HL-60 (cell line): ENCODE data around the genes MSI1 and POP5.

GRCh38 chr12:120212151-120212399 lies 11.2 kb upstream of the RPLP0 start:
- RRBS, result no CpG with 5 or more reads among the region's 7 CpGs

DNA sequence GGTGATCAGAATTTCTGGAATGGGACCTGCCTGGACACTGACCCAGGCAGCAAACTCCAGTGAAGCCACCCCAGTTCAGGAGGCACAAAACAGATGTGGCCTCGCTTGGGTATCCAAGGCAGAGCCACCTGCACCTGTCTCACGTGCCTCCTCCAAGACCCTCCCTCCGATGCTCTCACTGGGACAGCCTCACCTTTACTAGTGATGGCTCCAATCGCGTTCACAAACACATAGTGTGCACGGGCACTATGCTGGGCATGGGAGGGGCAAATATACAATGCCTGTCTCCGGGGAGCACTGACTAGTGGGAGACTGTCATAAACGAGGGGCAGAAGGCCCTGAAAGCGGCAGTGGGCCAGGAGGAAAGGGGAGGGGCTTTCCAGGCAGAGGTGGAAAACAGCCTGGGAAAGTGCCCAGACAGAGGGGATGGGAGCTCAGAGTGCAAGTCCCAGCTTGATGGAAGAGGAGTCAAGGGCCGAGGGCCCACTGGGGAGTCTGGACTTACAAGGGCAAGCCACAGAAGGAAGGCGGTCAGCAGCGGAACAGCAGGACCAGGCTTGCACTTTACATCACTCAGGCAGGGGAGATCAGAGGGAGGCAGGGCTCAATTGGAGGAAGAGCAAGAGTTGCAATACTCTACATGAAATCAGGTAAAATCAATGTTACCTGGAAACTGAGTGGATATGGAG lies 24.1 kb downstream of the PXN start:
- RRBS, result no CpG with 5 or more reads among the region's 12 CpGs

DNA sequence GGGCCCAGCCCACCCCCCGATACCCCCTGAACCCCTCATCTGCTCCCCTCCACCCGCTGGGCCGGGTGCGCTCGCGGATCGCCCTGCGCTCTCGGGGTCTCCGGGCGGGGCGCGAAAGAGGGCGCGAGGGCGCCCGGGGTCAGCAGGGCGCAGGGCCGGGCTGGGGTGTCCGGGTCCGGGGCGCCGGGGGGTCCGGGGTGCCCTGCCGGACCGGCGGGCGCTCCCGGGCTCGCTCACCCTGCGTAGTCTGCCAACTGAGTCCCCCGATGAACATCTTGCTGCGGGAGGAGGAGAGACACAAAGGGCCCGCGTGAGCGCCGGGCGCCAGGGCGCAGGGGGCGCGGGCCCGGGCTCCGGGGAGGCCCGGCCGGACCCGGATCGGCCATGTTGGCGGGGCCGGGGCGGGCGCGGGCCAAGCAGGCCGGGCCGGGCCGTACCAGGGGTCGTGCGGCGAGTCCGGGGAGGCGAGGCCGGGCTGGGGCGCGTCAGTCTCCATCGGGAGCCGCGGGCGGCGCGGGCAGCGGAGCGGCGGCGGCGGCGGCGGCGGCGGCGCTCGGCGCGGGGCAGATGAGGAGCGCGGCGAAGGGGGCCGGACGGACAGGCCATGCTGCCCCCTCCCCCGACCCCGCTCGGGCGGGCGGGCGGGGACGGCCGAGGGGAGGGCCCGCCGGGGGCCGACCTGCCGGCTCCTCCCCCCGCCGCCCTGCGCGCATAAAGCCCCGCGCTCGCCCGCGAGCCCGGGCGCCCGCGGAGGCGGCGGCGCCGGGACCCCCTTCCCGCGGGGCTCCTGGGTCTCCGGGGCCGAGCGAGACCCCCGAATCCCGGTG lies at the start of gene MSI1:
TSS of gene MSI1 (minus strand) at position 569 of the 827 bp plus-strand sequence.
- RRBS, result 10% methylated on average over 41 of the region's 123 CpGs

DNA sequence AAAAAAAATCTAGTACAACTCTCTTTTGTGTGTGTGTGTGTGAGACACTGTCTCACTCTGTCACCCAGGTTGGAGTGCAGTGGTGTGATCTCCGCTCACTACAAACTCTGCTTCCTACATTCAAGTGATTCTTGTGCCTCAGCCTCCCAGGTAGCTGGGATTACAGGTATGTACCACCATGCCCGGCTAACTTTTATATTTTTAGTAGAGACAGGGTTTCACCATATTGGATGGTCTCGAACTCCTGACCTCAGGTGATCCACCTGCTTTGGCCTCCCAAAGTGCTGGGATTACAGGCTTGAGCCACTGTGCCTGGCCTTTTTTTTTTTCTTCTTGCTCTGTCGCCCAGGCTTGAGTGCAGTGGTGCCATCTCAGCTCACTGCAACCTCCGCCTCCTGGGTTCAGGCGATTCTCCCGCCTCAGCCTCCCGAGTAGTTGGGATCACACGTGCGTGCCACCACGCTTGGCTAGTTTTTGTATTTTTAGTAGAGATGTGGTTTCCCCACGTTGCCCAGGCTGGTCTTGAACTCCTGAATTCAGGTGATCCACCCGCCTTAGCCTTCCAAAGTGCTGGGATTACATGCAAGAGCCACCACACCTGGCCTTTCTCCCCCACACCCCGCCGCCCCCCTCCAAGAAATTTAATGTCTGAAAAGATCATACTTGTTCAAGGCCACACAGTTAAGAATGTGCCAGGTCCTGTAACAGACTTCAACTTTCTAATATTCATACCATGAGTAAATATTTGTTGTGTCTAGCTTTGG lies 8.8 kb downstream of the GATC start:
- RRBS, result no CpG with 5 or more reads among the region's 15 CpGs

GRCh38 chr12:120466977-120467369 lies 2.6 kb downstream of the SRSF9 start:
- RRBS, result no CpG with 5 or more reads among the region's 4 CpGs

DNA sequence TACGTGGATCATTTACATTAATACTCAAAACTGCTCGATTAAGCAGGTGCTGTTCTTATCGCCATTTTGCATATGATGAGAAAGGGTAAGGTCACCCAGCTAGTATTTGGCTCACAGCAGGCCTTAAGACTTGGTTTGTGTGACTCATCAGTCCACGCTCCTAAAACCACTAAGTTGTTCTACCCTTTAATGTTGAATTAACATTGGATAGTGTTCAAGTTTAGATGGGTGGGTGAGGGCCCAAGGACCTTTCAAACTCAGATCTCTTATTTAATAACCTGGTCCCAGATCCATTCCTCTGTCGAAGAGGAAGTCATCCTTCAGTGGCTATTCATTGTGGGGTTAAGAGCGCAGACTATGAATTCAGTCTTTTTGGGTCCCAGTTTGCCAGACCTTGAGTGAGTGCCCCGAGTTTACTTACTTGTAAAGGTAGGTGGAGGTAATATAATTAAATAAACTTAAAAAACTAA lies 1.0 kb downstream of the RNF10 start:
- RRBS, result no CpG with 5 or more reads among the region's 7 CpGs

DNA sequence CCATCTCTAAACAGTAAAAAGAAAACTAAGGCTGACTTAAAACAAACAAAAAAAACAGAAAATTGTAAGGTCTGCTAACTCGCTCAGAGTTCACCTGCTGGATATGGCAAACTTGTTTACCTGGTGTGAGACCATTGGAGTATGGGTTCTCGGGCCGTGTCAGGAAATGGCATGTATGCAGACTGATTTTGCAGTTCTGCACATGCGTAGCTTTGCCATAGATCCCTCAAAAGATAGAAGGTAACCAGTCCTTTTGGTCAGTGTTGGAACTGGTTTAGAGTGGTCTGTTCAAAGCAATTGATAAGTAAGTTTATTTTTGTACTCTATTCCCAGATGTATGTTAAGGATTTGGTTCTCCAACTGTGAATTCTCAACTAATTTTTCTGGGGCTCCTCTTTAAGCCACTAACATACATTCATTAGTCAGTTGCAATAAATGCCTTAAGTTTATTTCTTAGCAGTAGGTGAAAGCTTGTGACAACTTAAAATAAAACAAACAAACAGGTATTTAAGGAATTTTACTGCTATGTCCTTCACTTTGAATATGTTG lies 2.3 kb downstream of the RNF10 start:
- RRBS, result no CpG with 5 or more reads among the region's 4 CpGs

DNA sequence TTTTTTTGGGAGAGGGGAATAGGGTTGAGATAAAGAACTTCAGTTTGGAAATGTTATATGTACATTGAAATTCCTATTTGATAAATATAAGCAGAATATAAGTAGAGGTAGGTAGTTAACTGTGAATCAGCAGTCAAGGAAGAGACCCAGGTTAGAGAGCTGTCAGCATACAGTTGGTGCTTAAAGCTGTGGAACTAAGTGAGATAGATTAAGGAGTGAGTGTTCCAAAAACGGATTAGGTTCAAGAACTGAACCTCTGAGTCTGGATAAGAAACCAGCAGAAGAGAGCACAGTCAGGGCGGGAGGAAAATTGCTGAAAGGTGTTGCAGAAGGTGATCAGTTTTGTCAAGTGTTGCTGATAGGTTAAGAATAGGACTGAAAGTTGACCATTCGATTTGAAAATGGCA lies 14.0 kb downstream of the RNF10 start:
- RRBS, result no CpG with 5 or more reads among the region's 3 CpGs

- RRBS, result no CpG with 5 or more reads among the region's 61 CpGs
Measured at GRCh38 chr12:120580603-120581845, at the start of gene POP5. POP5 (minus strand) TSS chr12:120581402.

DNA sequence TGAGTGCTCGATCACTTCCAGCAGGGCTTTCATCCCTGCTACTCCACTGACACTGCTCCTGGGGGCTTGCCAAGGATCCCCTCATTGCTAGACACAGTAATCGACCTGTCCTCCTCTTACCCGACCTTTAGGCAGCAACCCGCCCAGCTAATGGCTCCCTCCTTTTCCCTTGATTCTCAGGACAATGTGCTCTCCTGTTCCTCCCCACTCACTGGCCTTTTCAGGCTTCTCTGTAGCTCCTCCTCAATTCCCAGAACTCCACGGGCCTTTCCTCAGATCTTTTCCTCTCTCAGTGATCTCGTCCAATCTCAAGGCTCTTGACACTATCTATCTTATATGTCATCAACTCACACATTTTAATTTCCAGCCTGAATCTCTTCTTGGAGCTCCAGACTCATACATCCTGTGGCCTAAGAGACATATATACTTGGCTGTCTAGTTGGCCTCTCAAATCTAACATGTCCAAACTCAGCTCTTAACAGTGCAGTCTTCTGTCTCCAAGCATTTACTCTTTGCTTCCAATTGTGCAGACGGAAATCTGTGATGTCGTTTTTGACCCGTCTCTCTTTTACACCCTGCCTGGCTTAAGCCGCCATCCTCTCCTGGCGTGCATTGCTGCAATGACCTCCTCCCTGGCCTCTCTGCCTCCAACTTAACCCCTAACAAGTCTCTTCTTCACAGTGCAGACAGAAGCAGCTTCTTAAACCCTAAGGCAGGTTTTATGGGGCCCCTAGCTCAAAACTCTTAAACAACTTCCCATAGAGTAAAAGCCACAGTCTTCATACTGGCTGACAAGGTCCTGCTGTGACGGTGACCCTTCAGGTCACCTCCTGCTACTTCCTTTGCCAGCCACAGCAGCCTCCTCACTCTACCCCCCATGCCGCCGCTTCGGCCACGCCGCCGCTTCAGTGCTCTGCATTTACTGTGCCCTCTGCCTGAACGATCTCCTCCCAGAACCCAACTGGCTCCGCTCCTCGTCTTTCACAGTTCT lies 45.1 kb downstream of the ACADS start:
- RRBS, result no CpG with 5 or more reads among the region's 21 CpGs

DNA sequence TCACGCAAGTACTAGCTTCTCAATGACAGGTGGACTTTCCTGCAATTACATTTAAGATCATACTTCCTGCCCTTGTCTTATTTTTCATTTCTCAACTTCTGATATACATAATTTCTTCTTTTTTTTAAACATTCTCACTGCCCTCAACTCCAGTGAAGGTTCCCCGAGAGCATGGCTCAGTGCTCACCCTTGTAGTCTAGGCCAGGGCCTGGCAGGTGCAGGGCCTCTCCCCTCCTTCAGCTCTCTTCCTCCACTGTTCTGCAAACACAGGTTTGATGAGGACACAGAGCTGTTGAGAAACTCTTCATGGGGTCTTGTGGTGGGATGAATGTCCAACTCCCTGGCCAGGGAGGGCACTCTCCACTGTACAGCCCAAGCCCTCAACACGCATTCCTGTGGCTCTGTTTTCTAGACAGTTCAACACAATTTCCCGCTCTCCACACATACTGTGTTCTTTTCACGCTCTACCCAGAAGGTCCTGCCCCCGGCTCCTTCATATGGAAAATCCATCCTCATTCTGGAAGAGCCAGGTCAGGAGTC lies 45.9 kb downstream of the ACADS start:
- RRBS, result no CpG with 5 or more reads among the region's 6 CpGs

DNA sequence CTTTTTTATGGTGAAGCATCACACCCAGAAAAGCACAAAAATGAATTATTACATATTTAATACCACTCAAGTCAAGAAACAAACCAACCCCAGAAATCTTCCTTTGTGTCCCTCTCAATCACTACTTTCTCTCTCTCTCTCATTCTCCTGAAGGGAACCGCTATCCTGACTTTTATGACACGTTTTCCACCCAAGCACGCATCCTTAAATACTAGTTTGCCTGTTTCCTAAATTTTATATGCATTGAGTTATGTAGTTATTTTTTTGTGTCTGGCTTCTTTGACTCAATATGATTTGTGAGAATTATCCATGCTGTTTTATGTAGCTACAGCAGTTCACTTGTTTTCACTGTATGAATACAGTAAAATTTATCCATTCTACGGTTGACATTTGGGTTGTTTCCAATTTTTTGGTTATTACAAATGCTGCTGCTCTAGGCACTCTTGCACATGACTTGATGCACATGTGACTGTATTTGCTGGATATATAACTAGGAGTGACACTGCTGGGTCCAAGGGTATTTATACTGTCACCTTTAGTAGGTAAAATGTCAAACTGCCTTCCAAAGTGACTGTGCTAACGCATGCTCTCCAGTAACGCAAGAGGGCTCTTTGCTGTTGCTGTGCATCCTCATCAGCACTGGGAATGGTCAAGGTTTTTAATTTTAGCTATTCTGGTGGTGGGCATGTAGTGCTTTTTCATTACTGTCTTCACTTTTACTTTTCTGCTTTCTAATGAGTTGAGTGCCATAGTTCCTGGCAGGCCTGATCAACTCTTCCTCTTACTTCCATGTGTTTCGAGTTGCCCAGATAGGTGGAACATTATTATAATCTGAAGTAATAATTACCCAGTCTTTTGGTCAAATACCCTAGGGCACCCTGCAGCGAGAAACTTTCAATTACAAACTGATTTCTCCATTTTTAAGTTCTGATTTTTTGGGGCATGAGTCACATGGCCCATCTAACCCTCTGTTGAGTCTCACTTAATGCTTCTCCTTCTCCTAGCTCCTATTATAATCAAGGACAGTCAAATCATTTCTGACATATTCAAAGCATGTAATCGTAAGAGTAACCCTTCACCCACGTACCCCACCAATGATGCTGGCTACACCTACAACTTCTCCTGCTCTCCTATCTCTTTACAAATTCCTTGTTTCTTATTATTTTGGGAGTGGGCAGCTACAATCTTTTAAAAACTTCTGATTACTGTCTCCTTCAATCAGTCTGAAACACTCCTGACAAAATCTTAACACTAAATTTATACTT lies 62.3 kb downstream of the ACADS start:
- RRBS, result no CpG with 5 or more reads among the region's 10 CpGs

- RRBS, result no CpG with 5 or more reads among the region's 4 CpGs
Measured at GRCh38 chr12:120847736-120848402, 56.3 kb downstream of the SPPL3 start.

DNA sequence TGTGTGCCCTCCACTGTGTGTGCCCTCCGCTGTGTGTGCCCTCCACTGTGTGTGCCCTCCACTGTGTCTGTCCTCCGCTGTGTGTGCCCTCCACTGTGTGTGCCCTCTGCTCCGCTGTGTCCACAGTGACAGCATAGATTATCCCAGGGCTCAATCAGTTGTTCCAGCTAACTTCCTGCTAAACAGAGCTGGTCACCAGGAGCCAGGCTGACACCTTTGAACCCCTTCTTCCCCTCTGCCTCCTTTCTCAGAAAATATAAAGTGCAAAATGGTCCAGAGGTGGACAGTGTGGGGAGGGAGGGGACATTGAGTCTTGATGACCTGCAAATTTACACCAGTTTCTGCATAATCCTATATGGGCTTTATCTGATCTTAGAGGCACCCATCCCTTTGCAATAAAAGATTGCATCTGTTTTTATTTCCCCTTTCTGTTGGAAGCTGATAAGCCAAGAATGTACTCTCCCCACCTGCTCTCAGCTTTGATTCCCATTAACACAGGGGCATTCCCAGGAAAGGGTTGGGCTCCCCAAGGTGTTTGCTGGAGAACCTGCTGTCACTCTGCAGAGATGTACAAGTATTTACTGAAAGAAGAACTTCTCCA lies 21.6 kb upstream of the HNF1A start:
- RRBS, result no CpG with 5 or more reads among the region's 3 CpGs

DNA sequence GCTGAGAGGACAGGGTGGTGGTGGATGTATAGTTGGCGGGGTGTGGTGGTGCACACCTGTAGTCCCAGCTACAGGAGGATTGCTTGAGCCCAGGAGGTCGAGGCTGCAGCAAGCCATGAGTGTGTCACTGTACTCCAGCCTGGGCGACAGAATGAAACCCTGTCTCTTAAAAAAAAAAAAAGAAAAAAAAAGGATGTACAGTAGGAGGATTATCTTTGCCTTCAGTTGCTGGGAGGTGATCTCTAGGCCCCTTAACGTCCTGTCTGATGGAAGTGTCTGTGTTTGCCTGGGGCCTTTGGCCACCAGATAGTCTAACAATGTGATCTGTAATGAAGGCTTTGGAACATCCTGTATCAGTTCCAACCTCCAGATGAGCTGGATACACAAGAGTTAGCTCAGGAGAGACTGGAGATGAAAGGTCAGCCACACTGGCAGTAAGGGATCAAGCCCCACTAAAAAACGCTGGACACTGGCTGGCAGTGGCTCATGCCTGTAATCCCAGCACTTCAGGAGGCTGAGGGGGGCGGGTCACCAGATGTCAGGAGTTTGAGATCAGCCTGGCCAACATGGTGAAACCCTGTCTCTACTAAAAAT lies 19.2 kb upstream of the HNF1A start:
- RRBS, result no CpG with 5 or more reads among the region's 6 CpGs

DNA sequence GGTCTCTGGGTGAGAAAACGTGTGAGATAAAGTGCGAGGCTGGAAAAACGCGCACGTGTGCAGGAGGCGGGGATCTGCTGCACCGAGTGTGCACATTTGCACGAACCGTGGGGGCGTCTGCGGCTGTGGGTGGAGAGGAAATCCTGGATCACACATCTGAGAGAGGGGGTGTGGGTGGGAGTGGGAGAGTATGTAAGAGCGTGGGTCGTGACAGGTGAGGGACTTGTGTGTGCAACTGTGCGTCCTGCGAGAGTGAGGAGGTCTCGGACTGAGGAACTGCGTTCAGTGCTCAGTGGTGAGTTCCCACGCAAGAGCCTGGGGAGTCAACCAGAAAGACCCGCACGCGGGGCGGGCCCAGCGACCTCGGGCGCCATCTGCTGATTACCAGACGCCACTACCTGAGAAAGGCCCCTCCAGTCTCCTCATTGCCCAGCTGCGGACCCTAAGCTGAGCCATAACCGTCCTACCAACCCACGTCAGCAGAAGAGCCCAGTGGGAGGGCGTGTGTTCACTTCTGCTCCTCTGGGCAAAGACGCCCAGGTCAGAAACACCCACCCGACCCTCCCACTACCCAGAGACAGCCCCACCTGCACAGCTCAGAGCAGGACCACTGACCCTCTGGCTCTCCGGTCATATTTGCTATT lies 36.8 kb upstream of the P2RX7 start:
- RRBS, result 19% methylated on average over 1 of the region's 33 CpGs

DNA sequence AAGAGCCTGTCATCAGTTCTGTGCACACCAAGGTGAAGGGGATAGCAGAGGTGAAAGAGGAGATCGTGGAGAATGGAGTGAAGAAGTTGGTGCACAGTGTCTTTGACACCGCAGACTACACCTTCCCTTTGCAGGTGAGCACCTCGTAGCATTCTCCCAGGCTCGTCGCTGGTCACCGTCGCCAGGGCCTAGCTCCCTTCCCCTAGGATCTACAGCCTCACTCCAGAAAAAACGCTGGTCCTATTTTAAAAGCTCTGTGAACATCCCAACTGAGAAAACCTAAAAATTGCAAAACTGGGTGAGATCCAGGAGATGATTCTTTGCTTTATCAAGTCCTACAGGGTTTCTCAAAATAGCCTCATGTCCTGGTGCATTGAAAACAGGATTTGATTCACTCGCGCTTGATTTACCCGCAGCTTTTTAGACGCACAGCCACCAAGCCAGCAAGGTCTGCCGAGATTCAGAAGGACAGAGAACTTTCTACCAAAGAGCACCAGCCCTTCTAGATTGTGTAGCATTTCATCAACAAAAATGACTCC lies 22.2 kb downstream of the P2RX7 start:
- RRBS, result no CpG with 5 or more reads among the region's 13 CpGs

- RRBS, result no CpG with 5 or more reads among the region's 11 CpGs
Measured at GRCh38 chr12:121218557-121219034, 8.7 kb downstream of the P2RX4 start.

DNA sequence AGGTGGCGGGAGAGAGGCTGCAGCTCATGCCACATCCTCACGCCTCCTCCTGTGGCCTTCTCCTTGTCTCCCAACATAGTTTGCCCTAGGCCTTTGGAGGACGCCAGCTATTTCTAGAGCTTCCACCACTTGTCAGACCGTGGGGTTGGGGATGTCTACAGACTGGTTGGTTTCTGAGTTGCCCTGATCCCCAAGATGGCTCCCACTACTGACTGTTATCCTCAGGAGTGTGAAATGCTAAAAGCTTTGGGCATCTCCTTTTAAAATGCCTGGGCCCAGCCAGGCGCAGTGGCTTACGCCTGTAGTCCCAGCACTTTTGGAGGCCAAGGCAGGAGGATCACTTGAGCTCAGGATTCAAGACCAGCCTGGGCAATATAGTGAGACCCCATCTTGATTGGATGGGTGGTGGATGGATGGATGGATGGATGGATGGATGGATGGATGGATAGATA lies 9.3 kb downstream of the P2RX4 start:
- RRBS, result no CpG with 5 or more reads among the region's 6 CpGs

DNA sequence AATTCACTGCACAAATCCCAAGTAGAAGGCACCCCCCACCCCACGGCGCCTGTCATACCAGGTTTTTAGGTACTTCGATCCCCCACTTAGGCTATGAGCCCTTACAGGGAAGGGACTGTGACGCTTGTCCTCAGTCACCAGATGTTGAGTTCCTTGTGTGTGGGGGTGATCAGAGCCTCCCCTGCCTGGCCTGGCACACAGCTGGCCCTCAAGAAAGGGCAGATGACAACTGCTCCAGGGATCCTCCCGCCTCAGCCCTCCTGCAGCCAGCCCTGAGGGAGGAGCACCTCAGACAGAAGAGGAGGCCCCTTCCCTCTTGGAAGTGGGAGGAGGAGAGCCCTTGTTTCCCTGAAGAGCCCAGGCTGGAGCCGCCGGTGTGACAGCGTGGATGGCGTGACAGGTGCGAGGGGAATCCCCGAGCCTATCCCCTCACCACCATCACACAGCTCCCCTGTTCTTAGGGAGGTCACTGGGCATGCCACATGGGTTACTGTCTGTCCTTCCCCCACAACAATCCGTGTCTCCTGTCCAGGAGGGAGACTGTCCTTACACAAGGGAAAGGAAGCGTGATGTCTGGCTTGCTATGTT lies 31.3 kb downstream of the P2RX4 start:
- RRBS, result no CpG with 5 or more reads among the region's 13 CpGs